SJSA1 (cell line): ENCODE measurements around a stretch of chr22.

DNA sequence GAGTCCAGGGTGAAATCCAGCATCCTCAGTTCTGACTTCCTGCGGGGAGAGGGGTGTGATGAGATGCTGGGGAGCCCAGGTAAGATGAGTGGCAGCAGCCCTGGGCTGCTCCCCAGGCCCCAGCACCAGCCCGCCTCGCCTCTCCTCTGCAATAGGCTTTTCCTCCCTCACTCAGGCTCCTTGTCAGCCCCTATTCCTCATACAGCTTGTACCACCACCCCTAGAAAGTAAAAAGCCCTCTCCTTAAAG lies 12.1 kb upstream of the TOP3B start:
- RAMPAGE, long total RNA, result no peak

- RAMPAGE, long total RNA, result no peak
These were observed 82.7 kb upstream of the VPREB1 start for GRCh38 chr22:22161791-22162377.

DNA sequence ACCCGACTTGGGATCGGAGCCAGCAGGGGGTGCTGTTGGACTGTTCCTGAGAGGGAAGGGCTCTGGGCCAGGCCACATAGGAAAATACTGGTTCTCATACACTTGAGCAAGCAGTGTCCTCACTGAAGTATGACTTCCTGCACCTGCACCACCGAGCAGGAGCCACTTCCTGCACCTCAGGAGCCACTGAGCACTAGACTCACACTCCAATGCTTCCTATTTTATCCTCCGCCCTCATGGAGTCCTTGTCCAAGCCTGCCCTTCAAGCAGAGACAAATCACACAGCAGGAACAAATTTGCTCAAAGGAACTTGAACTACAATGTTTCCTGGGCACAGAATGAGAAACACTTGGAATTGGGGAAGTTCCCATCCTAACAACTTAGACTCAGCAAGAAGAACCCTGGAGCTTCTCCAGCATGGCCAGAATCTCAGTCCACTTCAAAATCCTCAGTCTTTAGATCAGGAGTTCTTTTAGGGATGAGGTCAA lies 36.6 kb upstream of the VPREB1 start:
- RAMPAGE, long total RNA, result no peak

GRCh38 chr22:22284919-22286101 lies 40.7 kb downstream of the VPREB1 start:
- RAMPAGE, long total RNA, result no peak

- RAMPAGE, long total RNA, result no peak
These were observed 46.4 kb downstream of the VPREB1 start for GRCh38 chr22:22291042-22291425.

- RAMPAGE, long total RNA, result no peak
These were observed 53.4 kb downstream of the VPREB1 start for GRCh38 chr22:22297521-22298826.

DNA sequence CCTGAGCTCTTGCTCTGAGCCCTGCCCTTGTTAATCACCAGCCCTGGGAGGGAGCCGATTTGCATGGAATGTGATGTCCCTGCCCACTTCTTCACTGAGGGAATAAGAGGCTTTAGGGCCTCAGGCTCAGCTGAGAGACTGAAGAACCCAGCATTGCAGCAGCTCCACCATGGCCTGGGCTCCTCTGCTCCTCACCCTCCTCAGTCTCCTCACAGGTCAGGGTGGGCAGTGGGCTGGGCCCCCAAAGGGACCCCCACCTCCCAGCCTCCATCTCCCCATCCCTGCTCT lies 98.4 kb downstream of the VPREB1 start:
- RAMPAGE, long total RNA, result no peak

DNA sequence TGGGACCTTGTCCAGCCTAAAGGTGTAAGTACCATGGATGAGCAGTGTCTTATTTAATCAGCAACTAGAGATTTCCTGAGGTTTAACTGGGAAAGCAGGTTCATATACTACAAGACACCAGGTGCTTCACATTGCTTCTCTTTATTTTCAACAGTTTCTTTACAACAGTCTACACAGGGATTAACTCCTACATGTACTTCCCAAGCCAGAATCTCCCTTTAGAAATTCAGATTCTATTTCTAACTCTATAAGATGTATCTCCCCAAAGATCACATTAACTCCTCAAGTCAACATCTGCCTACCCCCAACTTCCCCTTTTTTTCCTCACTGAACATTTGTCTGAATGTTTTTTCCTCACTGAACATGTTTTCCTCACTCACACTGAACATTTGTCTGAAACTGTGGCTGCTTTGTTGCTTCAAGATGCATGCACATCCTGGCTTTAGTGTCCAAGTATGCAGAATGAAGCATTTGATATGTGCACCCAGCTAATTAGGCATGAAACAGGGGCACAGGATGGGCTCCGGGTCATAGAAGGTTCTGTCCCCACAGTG lies 11.4 kb downstream of the PRAME start:
- RAMPAGE, long total RNA, result no peak

GRCh38 chr22:22747159-22747583 lies 102.8 kb downstream of the GGTLC2 start:
- RAMPAGE, long total RNA, result no peak

GRCh38 chr22:22818584-22819257 lies 68.9 kb upstream of the IGLL5 start:
- RAMPAGE, long total RNA, result no peak

- RAMPAGE, long total RNA, result no peak
These were observed 37.8 kb upstream of the IGLL5 start for GRCh38 chr22:22849803-22850232.

- RAMPAGE, long total RNA, result no peak
These were observed 13.3 kb downstream of the IGLL5 start for GRCh38 chr22:22900734-22901492.

DNA sequence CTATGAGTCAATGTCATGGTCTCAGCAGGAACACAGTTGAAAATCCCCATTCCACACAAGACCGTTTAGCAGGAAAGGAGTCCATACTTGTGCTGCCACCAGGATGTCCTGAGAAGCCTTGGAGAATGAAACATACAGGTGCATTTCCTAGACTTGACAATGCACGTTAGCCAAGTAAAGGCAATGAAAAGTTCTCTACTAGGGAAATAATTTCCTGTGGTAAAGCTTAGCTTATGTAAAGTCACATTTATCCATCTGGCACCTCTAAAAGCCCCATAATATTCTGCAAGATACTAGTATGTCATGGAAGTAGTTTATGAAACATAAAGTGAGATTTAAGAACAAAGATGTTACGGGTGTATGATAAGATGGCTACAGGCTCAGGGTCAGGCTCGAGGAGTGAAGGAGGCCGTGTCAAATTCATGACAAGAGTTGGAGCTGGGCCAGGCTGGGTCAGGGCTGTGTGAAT lies 14.5 kb downstream of the IGLL5 start:
- RAMPAGE, long total RNA, result no peak

- RAMPAGE, long total RNA, result no peak
These were observed 40.2 kb downstream of the IGLL5 start for GRCh38 chr22:22927888-22928192.

DNA sequence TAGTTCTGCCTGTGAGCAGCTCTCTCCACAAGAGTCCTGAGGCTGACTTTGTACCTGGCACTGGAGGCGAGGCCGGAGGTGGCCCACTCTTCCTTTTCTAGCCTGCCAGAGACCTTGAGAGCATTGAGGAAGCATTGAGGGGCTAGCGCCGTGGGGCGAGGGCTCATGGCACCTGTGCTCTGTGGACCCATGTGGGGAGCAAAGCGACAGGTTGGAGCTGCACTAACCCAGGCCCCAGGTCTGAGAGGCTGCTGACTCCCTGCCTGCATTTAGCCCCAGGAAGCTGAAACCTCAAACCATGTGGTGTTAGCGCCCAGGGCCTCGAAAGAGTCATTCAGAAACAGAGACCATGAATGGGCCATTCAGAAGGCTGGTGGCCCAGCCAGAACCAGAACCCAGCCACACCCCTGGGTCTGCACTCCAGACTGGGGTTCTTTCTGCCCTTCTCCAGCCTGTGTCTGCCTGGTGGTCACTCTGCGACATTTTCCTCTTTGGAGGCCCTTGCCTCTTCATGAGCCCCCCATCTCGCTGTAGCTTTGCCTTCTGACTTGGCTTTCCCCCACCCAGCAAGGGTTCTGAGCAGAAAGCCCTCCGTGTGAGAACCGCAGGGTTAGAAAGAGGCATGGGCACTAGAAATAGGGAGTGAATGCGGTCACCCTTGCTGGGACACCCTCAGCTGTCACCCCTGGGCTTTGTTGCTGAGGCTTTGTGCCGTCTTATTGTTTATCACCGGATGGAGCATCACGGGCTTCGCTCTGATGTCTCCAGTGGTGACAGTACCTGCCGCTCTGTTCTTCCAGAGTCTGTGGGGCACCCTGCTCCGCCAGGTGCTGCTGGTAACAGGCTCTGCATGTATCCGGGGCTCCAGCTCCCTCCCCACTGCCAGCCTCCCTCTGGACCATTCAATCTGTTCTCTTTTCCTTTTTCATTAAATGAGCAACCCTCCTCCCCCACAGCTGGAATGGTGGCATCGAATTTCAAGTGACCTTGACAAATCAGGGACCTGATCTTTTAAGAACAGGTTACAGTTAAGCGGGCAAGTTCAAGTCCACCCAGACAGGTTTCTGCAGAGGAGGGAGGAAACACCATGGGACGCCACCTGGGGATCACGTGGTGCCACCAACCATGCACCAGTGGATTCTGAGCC lies 88.9 kb downstream of the BCR start:
- RAMPAGE, long total RNA, result no peak

DNA sequence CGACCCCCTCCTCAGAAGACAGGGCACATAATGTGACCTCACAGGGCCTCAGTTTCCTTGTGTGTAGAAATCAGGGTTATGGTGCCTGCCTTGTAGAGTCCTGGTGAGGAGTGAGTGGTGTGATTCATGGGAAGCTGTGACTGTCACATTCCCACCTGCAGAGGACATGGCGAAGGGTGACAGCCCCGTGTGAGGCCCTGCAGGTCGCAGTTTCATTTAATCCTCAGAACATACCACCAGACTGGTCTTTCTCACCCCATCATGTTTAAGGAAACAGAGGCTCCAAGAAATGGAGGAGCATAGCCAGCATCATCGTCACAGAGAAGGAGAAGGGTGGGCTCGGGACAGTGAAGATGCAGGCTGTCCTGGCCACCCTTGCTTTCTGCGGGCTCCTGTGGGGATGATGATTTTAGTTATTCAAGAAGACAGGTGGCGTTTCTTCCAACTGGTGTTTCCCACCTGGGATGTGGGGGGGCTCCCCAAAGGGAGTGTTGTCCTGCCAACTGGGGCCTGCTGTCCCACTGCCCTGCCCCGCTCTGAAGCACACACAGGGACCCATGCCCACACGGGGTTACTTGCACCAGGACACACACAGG lies 100.1 kb downstream of the BCR start:
- RAMPAGE, long total RNA, result no peak

DNA sequence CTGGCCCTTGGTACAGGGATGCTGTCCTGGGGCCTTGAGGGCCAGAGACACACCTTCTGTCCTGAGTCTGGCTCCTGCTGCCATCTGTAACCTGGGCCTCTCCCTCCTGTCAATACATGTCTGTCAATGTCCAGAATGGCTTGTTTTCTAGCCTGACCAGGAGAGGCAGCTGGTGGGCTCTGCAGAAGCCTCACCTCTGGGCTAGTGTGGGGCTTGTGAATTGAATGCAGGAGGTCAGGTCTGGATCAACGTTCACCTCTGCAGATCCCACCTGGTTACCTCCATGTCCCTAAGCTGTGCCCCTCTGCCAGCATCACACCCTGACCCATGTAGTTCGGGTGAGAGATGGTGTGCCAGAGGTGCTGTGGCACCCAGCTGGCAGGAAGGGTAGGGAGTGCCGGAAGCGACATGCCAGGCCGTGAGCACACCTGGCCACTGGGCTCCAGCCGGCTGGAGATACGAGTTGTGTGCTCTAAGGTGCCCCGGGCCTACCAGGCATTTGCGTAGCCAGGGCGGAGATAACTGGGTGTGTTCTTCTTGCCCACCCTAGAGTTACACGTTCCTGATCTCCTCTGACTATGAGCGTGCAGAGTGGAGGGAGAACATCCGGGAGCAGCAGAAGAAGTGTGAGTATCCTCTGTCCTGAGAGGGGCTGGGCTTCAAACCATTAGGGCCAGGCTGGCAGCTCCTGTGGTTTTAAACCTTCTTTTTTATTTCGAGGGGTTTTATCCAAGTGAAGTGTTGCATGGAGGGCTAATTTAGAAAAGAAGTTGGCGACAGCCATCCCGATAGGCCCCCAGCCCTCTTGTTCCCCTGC lies 107.4 kb downstream of the BCR start:
- RAMPAGE, long total RNA, result no peak

GRCh38 chr22:23289755-23290625 lies 109.7 kb downstream of the BCR start:
- RAMPAGE, long total RNA, result no peak

DNA sequence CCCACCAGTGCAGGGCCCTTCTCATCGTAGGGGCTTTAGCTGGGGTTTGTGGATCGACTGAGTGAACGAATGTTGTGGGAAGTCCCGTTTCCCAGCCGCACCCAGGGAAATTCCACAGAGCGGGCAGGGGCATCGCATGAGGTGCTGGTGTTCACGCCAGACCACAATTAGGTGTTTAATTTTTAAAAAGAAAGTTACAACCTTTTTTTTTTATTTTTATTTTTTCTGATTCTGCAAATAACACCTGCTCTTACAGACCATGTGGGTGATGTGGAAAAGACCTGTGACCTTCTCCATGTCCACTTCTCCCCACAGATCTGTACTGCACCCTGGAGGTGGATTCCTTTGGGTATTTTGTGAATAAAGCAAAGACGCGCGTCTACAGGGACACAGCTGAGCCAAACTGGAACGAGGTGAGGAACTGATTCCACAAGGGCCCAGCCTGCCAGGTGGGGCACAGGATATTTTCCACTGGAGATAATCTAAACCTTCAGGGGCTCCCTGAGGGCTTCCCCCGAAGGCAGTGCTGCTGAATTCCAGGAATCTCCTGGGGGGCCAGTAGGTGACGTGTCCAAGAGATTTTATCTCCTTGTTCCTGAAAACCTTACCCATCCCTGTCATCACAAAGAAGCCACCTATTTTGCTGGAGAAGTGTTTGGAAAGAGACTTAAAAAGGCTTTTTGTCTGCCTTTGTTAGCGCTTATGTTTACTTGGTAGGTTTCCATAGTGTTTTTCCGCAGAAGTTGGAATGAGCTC lies 112.1 kb downstream of the BCR start:
- RAMPAGE, long total RNA, result no peak

DNA sequence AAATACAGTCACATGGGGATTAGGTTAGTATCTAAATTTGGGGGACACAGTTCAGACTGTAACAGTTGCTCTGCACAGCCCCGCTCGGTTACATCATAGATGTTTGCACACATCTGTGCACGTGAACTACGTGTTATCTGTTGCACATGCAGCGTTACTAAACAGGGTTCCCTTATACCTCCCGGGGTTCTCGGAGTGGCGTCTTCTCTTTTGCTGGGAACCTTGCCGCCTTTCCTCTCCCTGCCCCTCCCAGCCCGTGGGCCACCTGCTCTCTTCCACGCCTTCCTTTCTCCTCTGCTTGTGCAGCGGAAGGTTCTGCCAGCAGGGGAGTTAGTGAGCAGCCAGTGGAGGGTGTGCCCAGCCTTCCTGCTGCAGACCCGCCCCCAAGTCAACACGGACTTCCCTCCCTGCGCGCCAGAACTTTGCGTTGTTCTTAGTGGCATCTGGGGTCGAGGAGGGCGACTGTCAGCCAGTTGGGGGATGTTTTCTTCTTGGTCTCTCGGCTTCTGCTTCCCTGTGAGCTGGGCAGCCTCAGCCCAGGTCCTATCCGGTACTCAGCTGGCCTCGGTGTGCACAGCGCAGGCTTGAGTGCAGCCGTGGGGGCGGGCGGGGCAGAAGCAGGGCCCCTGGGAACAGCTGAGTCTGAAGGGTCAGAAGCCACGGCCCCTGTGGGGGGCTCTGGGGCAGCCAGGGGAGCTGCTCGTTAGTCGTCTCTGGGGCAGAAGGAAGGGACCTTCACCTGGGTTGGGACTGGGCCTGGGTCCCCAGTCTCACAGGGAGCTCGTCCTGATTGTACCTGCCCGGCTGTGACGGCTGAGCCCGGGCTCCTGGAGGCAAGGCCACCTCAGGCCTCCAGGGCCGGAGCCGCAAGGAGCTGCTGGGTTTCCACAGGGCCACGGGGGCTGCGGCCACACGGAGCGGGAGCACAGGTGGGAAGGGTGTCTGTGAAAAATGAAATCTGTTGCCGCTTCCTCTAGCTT lies 146.7 kb downstream of the IGLL1 start:
- RAMPAGE, long total RNA, result no peak